Left colon (tissue), 1 donor: ENCODE data around the gene RPTOR.

DNA sequence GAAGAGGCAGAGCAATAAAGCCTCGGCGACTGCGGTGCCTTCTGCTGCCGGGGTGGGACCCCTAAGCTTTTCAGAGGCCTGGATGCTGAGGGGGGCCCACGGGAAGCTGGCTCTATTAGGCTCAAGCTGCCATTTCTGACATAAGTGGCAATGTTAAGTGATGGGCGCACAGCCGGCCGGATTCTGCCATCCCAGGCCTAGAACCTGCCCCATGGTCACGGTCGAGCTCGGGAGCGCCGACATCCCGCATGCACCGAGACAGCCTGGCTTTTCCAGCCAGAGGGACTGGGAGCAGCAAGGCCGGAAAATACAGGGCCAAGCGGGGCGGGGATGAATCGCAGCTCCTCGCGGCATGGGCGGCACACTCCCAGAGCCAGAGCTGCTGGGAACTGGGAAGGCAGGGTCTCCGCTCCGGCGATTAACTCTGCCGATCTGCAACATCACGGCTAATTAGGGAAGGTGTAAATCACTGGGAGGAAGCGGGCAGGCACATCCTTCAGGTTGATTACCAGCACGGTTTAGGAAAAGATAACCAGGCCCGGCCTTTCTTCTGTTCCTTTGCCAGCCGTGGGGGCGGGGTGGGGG lies 57.7 kb downstream of the TBC1D16 start:
- PRO-cap = no peak

DNA sequence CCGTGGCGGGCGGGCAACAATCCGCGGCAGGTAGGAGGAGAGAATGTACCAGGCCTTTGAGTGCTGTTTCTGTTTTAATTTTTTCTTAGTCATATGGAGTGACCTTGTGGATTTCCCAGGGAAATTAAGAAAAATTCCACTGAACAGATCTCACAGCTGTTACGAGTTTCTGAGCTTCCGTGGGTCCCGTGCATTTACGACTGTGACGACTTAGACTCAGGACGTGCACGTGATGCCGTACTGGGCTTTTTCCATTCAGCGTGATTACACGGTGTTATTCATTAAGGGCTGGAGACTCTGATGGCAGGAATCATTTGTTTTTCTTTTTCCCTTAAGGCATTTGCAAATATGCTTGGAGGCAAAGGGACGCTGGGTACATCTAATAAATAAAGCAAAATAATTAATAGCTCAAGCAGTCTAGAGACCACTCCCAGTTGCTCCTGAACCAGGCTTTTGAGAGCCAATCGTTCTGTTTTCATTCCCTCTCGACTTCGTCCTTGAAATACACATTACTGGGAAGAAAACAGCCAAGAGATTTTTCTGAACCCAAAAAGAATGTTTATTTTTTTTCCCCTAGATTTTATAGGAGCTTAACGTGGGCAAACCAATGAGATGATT lies 57.1 kb downstream of the TBC1D16 start:
- PRO-cap = no peak

- PRO-cap = no peak
Observed at GRCh38 chr17:79989047-79989810, 46.4 kb downstream of the TBC1D16 start.

GRCh38 chr17:80023464-80024336 lies 12.0 kb downstream of the TBC1D16 start:
- PRO-cap = no peak

- PRO-cap = no peak
Observed at GRCh38 chr17:80049921-80050351, 13.5 kb downstream of the CCDC40 start.

DNA sequence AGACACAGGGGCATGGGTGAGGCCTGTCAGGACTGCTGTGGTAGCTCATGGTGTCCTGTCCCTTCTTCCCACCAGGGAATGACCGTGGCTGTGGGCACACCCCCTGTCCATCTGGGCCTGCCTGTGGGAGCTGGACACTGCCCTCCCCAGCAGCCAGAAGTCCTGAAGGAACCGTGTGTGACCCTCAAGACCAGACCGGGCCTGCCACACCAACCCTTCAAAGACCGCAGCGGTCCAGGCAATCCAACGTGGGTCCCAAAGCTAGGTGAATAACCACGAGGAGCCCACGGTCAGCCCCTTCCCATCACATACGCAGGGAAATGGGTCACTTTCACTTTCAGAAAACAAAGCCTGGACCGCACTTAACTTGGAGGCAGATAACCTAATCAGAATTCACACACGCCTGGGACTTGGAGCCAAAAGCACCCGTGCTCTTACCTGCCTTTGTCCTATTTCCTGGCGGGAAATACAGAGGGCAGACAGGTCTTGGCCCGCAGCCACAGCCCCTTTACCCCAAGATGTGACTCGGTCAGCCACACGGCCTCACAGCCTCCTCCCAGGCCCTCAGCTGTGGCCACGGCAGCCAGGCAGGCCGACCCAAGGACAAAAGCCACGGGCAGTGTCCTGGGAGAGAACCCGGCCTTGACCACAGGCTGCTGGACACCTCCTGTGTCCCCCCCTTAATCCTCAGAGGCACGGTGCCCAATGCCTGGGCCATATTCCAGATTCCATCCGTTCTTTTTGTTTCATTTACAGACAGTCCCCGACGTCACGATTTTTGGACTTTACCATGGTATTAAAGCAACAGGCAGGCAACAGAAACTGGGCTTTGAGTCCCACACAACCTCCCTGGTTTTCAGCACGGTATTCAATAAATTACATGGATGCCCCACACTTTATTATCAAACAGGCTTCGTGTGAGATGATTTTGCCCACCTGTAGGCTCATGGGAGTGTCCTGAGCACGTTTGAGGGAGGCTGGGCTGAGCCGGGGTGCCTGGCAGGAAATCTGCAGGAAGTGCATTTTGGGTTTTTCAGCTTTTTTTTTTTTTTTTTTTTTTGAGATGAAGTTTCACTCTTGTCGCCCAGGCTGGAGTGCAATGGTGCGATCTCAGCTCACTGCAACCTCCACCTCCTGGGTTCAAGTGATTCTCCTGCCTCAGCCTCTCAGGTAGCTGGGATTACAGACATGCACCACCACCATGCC lies 30.2 kb upstream of the GAA start:
- PRO-cap = no peak

DNA sequence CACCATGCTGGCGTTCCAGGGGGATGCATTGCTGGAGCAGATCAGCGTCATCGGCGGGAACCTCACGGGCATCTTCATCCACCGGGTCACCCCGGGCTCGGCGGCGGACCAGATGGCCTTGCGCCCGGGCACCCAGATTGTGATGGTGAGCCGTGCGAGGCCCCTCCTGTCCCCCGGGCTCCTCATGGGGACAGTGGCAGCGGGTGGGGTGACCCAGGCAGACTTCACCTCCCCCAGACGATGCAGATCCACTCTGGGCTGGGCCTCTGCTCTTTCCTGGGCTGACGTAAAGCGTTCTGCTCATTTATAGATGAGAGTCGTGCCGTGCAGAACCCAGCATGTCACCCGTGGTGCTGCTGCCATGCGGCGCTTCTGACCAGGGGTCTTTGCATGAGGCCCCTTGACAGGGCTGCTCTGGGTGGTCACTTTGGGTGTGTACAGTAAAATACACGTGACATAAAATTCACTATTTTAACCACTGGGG lies 21.6 kb downstream of the SGSH start:
- PRO-cap = no peak

- PRO-cap = no peak
Observed at GRCh38 chr17:80223584-80224601, 3.7 kb downstream of the SLC26A11 start.

DNA sequence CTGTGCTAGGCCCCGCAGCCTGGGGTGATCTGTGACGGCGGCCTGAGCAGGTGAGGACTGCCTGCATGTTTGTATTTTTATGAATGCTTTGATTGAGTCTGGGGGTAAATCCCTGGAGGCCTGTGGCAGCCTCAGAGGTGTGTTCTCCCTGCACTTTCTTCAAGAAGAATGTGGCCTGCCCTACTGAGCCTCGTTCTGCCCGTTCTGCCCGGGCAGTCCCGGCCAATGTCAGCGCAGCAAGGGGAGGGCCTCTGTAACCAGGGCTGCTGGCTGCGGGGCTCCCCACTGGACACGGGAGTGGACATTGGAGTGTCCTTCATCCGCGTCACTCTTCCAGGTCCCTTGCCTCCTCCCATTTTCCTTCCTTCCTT lies 6.8 kb upstream of the RNF213 start:
- PRO-cap = no peak

GRCh38 chr17:80408638-80409305 lies 6.2 kb upstream of the ENDOV start:
- PRO-cap = no peak

- PRO-cap = no peak
Observed at GRCh38 chr17:80477008-80477431, 613 bp upstream of the NPTX1 start.

DNA sequence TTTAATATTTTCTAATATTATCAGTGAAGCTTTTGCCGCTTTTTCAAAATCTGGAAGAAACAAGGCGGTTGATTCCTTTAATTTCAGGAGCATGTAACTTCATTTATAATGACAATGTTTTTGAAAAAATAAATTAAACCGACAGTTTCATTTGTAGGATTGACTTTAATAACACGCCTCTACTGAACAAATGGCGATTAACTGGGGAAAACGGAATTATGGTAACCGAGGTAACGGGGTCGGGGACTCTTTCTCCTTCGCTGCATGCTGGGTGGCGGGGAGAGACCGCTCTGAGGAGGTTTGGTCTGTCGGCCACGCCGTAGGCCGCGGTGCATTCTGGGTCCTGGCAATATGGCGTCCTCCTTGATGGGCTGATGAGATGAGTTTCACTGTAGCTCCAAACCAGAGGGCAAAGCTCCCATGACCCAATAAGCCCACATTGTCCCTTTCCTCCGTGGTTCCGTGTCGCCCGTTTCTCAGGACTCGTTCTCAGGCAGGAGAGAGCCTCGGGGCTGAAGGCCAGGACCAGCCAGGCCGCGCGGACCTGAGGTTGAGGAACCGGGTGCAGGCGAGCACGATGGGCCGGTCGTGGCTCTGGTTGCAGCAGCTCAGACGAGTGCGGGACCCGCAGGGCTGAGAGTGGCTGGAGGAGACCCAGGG lies at the start of gene RPTOR:
RPTOR (plus strand) TSS at position 341 of the 660 bp plus-strand sequence.
- PRO-cap = no peak

- PRO-cap = no peak
Observed at GRCh38 chr17:80560181-80560707, 15.6 kb downstream of the RPTOR start.

- PRO-cap = no peak
Observed at GRCh38 chr17:80601169-80601512, 56.5 kb downstream of the RPTOR start.

DNA sequence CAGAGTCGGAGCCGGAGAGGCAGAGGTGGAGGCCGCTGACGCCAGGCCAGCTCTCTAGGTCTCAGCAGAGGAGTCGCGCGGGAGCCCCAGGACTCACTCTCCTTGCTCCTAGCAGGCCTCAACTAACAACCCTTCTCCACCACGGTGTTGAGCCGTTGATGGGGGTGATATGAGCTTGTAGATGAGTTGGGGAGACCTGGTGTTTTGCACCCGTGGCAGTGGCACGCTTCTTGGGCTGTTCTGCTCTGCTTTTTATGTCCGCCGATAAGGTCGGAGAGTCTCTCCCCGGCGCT lies 116.6 kb downstream of the RPTOR start:
- PRO-cap = no peak

DNA sequence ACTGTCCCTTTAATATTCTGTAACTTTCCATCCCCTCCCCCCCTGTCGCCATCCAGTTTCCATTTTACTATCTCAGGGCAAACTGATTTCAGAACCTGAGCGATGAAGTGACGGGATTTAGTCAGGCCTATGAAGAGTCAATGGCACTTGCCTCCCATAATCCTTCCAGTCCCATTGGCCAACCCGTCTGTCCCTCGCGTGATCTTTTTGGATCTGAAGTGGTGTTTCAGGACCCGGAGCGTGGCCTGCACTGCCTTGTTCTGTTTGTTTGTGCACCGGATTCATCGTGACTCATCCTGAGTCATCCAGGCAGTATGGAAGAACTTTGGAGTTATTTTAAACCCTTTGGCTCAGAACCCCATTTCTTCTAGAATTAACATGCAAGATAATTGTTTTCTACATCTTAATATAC lies 199.8 kb upstream of the CHMP6 start:
- PRO-cap = unidirectional peak, minus-strand start at position 262 of the sequence

DNA sequence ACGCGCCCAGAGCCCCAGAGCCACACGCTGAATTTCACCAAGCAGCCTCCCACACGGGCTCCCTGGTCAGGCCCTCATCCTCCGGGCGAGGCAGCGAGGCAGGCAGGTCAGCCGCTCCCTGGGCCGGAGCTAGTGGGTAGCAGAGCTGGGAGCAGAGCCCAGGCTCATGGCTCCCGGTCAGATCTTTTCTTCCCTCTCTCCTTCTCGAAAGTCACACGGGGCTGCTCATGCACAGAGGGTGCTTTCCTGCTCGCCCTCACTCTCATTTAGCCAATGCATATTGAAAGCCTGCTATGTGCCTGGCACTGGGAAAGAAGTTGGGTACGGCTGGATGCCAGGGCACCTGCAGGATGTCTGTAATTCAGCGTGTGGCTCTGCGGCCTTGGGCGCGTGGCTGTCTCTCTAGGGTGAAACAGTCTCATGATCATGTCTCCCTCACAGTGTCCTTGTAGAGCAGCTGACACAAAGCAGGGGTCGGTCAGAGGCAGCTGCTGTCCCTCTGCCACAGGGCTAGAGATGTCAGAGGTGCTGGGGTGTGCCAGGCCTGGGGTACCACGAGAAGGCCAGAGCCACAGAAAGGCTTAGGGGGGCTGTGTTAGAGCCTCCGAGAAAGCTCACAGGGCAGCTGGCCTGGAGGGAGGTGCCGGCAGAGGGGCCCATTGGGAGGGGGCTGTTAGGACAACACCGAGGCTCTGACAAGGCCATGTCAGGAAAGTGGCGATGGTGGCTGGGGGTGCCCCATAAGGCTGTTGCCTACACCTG lies 155.4 kb upstream of the CHMP6 start:
- PRO-cap = no peak

DNA sequence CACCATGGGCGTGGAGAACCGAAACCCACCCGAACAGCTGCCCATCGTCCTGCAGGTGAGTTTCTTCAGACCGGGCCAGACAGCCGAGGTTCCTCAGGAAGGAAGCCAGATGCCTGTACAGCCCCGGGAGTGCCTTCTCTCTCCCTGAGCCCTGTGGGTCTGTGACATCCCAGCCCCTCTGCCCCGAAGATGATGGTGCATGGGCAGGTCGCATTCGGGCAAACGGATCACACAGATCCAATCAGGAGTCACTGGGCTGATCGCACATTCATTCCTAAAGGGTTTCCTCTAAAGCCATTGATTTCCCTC lies 145.2 kb upstream of the CHMP6 start:
- PRO-cap = no peak

DNA sequence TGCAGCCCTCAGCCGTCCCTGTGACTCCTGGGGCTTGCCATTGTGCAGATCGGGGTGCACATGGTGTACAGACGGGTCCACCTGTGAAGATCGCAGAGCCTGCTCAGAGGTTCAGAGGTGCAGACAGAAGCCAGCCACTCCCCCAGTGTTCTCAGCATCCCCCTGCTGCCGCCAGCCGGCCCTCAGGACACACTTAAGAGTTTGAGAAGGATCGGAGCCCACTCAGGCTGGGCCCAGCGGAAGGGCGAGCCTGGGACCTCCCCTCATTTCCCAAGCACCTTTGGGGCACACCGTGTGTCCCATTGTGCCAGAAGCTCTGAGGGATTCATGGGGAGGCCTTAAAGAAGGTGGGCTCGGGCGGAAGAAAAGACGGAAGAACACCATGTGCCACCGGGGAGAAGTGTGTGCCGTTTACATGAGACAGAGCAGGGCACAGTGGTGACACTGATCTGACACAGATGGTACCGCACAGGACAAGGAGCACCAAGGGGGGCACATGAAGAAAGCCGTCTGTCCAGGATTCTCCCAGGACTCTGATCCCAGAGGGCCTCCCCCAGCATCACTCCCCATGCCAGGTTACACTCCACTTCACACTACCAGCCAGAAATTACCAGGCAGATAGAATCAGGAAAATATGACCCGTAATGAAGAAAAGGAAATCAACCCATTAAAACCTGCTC lies 128.8 kb upstream of the CHMP6 start:
- PRO-cap = no peak

DNA sequence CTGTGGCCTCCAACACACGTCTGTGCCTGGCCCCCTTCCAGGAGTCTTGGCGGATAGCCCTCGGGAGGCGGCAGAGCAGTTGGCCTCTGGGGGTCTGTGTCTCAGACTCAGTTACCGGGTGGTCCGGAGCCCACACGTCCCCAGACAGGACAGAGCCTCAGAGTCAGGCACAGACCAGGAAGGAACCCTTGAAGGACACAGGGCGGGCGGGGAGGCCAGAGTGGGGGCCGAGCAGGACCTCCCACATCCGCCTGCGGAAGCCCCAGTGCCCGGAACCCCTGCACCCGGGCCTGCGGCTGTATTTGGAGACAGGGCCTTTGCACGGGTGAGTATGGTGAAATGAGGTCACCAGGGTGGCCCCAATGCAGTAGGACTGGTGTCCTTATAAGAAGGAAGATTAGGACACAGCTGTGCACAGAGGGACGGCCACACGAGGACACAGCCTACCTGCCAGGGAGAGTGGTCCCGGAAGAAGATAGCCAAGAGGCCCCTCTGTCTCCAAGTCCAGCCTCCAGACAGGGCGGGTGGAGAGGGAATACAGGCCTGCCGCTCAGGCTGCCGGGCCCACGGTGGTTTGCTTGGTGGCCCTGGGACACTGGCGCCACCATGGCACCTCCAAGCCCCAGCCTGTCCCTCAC lies 22.3 kb upstream of the CHMP6 start:
- PRO-cap = no peak